GM19239 (cell line): ENCODE data around the gene SBNO1.

DNA sequence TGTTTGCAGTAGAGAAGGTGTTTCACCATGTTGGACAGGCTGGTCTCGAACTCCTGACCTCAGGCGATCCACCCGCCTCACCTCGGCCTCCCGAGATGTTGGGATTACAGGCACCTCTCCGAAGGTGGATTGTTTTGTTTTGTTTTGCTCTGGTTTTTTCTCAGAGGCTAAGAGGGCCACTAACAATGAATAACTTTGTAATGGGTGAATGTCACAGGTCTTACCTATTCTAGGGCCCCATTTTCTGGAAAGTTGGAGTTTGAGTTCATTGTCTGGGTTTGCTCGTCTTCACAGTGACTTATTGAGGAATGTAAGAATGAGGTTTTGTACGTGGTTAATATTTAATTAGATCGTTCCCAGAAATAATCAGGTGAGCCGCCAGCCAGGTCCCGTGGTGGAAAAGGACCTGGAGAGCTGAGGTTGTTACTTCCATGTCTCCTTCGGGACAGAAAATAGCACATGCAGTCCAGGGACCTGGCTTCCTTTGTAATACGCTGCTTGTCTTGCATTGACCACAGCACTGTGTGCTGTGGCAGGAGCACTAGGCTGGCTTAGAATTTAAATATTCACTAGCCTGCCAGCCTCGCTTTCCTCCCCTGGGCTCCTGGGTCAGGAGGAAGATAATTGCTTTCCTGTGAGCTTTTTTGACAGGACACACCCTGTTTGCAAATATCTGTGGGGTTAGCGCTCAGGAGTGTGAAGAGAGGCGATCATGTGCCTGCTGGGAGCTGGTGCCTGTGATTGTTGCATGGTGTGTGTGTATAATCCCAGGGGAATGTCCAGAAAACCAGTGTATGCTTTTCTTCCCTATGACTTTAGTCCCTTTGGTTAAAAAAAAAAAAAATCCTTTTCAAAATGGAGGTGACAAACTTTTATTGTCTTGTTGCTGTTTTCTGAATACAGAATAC, 2.5 kb downstream of the HIP1R start:
- RRBS, result no CpG with 5 or more reads among the region's 16 CpGs

- RRBS, result no CpG with 5 or more reads among the region's 19 CpGs
Observed at GRCh38 chr12:122872890-122873757, 22.8 kb downstream of the VPS37B start.

DNA sequence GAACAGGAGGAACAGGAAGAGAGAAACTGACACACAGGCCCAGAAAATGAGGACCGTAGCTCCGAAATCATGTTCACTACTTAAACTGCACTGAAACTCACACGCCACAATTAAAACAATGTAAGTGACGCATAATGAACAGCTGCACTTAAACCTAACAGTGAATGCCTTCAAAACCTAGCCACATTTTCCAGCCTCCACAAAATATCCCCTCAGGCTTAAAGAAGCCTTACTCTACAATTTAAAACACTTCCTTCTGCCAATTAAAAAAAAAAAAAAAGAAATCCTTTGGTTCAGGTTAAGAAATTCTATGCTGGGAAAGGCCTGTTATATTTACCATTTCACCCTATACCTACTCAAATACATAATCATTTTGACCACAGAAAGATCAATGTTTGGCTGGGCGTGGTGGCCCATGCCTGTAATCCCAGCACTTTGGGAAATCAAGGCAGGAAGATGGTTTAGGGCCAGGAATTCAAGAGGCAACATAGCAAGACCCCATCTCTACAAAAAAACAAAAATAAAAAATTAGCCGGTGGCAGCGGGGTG, 3.6 kb downstream of the VPS37B start:
- RRBS, result no CpG with 5 or more reads among the region's 7 CpGs

- RRBS, result no CpG with 5 or more reads among the region's 4 CpGs
Observed at GRCh38 chr12:122908882-122909198, 12.9 kb upstream of the VPS37B start.

DNA sequence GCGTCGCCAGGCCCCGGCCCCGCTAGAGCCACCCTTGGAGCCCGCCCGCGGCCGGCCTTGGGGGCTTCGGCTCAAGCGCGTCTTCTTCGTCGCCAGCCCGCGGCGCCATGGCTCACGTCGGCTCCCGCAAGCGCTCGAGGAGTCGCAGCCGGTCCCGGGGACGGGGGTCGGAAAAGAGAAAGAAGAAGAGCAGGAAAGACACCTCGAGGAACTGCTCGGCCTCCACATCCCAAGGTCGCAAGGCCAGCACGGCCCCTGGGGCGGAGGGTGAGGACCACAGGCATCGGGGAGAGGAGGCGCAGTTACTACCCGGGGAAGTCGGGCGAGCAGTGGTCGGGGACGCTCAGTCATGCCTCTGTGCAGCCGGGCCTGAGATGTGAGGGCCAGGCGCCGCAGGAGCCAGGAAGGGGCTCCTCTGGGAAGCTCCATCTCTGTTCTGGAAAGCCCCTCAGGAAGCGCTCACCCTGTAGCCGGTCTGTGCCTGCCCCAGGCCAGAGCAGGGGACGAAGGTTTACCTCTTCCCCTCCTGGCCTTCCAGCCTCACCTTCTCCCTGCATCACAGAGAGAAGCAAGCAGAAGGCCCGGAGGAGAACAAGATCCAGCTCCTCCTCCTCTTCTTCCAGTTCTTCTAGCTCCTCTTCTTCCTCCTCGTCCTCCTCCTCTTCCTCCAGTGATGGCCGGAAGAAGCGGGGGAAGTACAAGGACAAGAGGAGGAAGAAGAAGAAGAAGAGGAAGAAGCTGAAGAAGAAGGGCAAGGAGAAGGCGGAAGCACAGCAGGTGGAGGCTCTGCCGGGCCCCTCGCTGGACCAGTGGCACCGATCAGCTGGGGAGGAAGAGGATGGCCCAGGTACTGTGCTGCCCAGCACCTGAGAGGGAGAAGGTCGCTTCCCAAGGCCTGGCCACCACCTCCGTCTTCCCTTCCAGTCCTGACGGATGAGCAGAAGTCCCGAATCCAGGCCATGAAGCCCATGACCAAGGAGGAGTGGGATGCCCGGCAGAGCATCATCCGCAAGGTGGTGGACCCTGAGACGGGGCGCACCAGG, 873 bp downstream of the ARL6IP4 start:
- RRBS, result under 1% methylated on average over 19 of the region's 60 CpGs

- RRBS, result no CpG with 5 or more reads among the region's 10 CpGs
Observed at GRCh38 chr12:123069416-123069992, 81.4 kb downstream of the PITPNM2 start.

DNA sequence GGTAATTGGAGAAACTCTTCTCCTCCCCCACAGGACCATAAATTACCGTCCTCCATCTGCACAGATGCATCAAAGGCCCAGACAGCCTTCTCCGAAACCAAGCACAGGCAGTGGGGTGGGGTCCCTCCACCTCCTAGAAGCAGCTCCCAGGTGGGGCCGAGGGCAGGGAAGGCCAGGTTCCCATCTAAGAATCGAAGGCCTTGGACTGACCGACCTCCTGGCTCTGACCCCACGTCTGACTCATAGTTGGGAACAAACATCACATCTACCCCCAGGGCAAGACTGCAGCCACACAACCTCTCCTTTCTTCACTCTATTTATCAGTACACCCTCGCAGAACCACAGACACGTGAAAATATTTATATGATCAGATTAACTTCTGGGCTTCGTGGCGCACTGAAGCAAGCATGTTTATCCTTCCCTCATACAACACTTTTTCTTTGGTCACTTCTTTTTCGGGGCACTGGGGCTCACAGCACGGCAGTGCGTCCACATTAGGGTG, 56.2 kb downstream of the PITPNM2 start:
- RRBS, result no CpG with 5 or more reads among the region's 13 CpGs

- RRBS, result no CpG with 5 or more reads among the region's 19 CpGs
Observed at GRCh38 chr12:123104907-123105950, 45.7 kb downstream of the PITPNM2 start.

DNA sequence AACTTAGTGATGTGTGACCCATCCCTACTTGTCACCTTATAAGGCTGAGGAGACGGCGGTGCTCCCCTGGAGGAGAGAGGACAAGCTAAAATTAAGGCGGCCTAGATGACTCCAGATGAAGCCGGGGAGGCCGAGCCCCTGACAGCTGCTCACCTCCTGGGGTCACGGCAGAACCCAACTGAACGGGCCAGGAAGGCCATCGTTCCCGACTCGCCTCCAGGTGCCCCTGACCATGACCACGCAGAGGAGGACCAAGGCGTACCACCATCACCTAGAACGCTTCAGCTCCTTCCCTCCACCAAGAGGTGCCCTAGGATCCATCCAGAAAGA, 911 bp upstream of the PITPNM2 start:
- RRBS, result no CpG with 5 or more reads among the region's 13 CpGs

DNA sequence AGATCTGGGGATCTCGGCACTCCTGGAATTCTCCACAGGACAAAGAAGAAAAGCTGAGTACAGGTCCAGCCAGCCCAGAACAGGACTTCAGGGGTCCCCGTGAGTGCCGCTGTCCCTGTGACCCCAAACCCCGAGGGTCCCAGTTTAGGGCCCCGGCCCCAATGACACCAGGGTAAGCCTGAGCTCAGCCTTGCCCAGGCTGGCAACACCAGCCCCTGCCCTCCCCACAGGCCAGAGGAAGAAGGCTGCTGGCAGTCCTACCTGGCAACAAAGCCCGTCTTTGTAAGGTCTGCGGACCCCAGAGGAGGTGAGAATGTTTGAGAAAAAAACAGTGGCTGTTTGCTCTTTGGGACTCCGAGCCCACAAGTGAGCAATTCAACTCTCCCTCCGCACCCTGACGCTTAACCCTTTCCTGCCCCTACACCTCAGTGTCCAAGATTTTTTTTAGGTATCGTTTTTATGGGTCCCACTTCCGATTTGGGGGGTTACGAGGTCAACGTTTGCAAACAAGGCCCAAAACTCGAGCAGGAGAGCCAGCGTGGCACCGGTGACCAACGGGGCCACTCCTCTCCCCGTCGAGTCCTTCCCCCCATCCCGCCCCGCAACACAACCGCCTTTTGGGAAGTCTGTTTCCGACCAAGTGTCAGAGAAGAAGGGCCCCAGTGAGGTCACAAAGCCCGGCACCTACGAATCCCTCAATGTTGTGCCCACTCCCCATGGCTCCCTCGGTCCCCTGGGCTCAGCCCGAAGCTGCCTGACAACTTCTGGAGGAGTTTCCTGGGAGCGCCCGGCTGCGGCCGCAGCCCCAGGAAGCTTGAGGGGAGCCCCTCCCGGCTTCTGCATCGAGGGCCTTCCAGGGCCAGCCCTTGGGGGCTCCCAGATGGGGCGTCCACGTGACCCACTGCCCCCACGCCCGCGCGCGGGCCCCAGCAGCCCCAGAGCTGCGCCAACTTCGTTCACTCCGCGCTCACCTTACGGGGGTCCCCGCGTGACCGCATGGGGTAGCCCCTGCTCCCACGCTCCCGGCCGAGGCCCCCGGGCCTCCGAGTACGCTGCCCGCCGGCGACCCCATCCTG, 1.4 kb downstream of the CDK2AP1 start:
- RRBS, result 2% methylated on average over 5 of the region's 58 CpGs

- RRBS, result no CpG with 5 or more reads among the region's 4 CpGs
Observed at GRCh38 chr12:123319651-123320072, 45.0 kb downstream of the SBNO1 start.

- RRBS, result 2% methylated on average over 19 of the region's 79 CpGs
Observed at GRCh38 chr12:123364609-123365532, at the start of gene SBNO1. SBNO1 (minus strand) TSS chr12:123364847.

DNA sequence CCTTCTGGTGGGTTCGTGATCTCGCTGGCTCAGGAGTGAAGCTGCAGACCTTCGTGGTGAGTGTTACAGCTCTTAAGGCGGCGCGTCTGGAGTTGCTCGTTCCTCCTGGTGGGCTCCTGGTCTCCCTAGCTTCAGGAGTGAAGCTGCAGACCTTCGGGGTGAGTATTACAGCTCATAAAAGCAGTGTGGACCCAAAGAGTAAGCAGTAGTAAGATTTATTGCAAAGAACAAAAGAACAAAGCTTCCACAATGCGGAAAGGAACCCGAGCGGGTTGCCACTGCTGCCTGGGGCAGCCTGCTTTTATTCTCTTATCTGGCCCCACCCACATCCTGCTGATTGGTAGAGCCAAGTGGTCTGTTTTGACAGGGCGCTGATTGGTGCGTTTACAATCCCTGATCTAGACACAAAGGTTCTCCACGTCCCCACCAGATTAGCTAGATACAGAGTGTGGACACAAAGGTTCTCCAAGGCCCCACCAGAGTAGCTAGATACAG, 23.0 kb downstream of the RILPL2 start:
- RRBS, result no CpG with 5 or more reads among the region's 14 CpGs

DNA sequence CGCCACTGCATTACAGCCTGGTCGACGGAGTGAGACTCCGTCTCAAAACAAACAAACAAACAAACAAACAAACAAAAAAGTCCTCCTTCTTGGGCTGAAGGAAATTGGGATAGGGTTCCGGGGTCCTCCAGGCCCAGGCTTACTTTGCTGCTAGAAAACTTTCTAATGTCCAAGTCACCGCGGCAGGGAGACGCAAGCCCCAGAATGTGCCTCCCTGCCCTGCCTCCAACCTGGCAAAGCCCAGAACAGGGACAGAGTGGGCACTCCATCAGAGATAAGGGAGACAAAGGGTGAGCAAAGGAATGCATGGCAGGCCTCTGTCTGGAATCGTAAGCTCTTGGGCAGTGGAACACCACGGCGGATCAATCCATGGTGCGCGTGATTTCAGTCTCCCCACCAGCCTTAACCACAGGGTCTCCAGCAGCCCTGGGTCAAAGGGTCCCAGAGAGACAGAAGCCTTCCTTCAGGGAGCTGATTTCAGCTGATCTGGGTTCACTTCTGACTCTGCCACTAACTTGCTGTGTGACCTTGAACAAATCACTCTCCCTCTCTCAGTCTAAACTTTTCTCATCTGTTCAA, 12.9 kb downstream of the RILPL1 start:
- RRBS, result no CpG with 5 or more reads among the region's 13 CpGs

DNA sequence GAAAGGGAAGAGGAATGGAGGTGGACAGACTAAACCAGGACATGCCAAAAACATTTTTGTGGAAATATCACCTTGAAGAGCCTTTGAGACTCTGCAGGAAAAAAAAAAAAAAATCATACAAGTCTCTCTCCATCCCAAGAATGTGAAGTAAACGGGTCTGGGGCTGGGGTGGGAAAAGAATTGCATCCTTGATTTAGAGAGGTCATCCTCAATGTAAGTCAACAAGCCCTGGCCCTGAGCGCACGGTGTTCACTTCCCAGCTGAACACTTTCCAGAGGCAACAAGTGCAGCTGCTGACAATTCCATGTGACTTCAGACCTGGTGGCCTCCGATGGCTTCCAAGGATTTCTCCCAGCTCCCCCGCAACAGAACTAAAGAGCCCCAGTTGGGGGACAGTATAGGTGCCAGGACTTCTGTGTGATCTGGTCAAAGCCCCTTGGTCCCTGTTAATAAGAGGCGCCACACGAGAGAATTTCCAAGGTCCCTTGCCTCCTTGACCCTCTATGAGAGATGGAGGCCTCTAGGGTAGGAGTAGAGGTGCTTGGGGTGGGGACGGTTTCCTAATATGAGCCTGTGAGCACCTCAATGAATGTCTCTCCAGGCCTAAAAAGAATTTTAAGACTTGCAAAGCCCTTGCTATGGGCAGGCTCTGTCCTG, 2.4 kb downstream of the RILPL1 start:
- RRBS, result no CpG with 5 or more reads among the region's 8 CpGs

DNA sequence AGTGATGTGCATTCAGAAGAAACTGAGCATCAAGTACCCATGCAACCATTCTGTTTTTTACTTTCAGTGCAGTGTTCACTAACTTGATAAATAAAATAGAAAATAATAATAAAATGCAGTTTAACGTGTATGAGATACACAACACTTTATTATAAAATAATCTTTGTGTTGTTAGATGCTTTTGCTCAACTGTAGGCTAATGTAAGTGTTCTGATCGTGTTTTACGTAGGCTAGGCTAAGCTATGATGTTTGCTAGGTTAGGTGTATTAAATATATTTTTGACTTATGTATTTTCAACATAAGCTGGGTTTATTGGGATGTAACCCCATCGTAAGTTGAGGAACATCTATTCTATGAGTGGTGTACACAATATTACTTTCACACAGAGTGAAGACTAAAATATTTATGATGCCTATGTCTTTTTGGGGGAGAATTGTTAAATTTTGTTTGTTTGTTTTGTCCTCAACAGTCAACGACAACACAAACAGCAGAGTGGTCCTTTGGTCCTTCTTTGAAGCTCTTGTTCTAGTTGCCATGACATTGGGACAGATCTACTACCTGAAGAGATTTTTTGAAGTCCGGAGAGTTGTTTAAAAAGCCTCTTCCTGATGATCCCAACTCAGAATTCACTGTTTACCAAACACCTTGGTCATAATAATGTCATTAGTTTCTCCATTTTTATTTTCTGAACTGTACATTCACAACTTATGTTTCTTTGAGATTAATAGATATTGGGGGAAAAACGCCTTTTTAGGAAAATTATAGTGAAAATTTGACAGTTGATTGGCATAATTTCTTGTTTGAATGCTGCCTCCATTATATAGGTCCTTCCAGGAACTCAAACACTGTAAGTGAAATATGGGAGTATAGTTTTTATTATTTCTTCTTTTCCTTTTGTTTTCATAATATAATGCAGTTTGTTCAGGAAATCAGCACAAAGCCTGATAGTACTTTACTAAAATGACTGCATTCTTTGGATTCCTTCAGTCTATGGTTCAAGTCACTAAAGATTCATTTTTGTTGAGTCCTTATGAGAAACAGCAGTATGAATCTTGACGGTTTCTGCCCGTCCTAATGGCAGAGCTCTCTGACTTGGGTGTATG, 5.4 kb upstream of the DDX55 start:
- RRBS, result no CpG with 5 or more reads among the region's 9 CpGs

DNA sequence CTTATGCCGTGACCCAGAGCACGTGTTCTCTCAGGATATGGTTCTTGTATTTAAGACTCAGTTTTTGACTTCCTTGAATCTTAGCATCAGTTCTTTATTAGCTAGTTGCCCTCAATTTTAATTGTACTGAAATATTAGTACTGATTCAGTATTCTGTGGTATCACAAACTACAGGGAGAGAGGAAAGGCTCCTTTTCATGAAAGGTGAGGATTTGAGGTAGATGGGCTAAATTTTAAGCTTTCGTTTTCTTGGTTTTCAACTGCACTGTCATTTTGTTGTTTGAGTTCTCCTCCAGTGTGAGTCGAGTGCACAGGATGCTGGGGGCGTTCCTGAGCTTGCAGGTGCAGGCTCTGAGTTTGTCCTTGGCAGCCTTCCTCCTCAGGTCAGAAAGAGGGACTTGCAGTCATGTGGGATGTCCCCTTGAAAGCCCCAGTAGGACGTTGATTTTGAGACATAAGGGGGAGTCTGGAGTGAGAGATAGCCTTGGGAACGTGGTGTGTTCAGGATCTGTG, 33.5 kb downstream of the ZNF664 start:
- RRBS, result no CpG with 5 or more reads among the region's 7 CpGs

DNA sequence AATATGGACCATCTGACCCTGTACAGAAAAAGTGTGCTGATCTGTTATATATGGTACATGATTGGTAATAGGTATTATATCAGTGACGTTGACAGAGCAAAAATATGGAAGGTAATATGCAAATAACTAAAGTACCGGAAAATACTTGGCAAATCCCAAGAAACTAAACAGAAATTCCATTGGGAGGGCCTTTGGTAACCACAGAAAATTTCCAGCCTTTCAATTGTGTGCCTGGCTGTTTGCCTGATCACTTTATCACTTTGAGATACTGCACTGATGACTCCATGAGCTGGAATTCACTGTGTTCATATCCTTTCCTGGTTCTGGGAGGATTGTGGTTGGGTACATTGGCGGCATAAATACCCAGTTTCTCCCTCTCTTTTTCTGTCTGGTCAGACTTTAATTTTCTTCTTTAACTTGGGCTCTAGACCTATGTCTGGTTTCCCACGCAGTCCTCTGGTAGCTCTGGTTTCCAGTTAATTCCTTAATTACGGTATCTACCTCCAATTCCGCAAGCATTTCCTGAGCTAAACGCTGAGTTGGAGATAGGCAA, 61.5 kb upstream of the RFLNA start:
- RRBS, result no CpG with 5 or more reads among the region's 7 CpGs

GRCh38 chr12:124240371-124240841, 54.5 kb upstream of the RFLNA start:
- RRBS, result no CpG with 5 or more reads among the region's 1 CpG